Natural killer cell (primary cell): ENCODE measurements around a stretch of chr9.

GRCh38 chr9:129458693-129459585, 162.0 kb downstream of the C9orf50 start:
- PRO-cap = bidirectional peak, plus-strand start at chr9:129459406, minus-strand start at chr9:129459324

DNA sequence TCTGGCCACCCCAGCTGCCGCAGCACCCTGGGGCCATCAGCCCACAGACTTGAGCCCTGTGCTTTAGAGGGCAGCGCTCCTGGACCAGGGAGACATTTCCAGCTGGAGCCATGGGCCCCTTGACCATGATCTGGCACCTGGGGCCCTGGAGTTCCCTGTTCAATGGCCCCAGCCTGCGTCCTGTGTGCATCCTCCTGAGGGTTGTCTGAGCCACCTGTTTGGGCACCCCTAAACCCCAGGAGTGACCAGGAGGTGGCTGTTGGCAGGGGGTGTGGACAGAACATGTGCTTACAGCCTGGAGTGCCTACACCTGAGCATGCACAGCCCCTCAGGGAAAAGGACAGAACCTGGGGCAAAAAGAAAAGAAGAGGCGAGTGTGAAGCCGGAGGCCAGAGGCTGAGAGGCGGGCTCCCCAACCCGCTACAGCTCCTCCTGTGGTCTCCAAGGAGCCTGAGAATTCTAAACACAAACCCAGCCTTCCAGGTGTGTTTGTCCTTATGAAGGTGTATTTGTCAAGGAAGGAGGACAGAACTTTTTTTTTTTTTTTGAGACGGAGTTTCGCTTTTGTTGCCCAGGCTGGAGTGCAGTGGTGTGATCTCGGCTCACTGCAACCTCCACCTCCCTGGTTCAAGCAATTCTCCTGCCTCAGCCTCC, 126.6 kb downstream of the C9orf50 start:
- PRO-cap = no peak

- PRO-cap = no peak
Measured at GRCh38 chr9:129548917-129549573, 71.9 kb downstream of the C9orf50 start.

GRCh38 chr9:129637349-129638452, 4.2 kb downstream of the ASB6 start:
- PRO-cap = no peak

- PRO-cap = no peak
Measured at GRCh38 chr9:129641487-129641886, 464 bp downstream of the ASB6 start.

DNA sequence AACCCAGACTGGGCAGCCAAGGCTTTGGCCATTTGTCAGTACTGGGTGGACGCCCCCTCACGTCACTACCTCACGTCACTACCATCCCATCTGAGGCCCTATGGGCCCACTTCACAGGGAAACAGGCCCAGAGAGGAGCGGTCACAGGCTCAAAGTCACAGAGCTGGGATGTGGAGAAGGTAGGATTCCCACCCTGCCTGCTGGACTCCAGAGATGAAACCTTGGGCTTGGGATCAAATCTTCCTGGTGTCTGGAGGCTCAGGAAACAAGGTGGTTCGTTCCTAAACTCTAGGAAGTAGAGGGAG, 33.1 kb downstream of the PRRX2 start:
- PRO-cap = no peak

- PRO-cap = no peak
Measured at GRCh38 chr9:129714452-129714953, 38.3 kb downstream of the PTGES start.

GRCh38 chr9:129762098-129762375, 9.2 kb upstream of the PTGES start:
- PRO-cap = no peak

DNA sequence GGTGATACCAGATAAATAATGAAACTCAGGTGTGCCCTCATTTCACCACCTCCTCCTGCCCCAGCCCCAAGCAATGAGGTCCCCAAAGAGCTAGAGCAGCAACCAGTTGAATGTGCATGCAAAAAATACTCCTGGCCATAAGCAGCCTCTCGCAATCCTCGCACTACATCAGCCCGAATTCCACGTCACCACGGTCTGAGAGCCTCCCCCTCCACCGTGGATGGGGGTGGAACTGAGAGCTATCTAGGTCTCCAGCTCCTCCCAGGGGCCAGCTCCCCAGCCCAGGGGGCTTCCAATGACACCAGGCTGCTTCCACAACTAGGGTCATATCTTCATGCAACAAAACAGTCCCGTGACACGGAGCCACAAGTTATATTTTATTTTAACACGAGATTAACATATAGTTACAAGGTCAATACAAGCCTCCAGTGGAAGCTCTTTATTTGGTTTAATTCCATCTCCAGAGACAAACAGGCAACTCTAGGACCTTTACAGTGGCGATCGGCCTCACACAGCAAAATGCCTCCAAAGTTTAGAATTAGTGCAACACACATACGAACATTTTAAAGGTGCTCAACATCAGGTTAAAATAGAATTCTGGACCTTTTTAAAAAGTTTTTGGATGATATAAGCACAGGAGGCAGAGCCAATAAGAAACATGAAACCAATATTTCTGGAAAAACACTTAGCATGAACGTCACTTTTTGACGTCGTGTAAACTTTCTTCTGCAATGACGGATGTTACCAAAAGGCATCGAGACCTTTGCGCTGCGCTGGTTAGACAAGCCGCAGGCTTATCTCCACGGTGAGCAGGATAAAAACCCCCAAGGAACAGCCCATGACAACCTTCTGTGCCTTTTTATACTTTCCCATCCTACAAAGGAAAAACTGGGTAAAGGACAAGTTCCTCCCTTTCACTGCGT, 51.8 kb downstream of the USP20 start:
- PRO-cap = unidirectional peak, plus-strand start at position 757 of the sequence

GRCh38 chr9:129888333-129889466, 53.4 kb downstream of the USP20 start:
- PRO-cap = bidirectional peak, plus-strand start at chr9:129888511, minus-strand start at chr9:129888502

DNA sequence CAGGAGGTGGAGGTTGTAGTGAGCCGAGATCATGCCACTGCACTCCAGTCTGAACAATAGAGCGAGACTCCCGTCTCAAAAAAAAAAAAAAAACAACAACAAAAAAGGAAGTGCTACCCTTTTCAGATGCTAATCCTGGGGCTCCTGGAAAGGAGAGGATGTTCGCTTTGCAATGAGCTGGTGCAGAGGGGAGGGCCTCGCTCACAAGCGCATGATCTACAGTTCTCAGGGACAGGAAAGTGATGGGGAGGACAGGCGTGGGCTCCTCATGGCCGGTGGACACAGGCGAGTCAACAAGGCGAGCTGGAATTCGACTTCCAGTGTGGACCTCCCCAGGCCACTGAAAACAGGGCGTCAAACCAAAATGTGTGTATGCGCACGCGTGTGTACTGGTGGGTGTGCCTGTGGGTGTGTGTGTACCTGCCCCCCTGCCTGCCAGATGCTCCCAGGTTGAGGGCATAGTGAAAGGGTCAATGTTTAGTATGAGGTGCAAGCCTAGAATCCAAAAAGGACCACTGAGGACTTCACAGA, 54.3 kb downstream of the USP20 start:
- PRO-cap = no peak

GRCh38 chr9:129890025-129891110, 55.1 kb downstream of the USP20 start:
- PRO-cap = unidirectional peak, plus-strand start at chr9:129890167; bidirectional peak, plus-strand start at chr9:129890583, minus-strand start at chr9:129890555

GRCh38 chr9:129896278-129896617, 61.0 kb downstream of the USP20 start:
- PRO-cap = no peak

- PRO-cap = no peak
Measured at GRCh38 chr9:129914136-129914558, 78.9 kb downstream of the USP20 start.

DNA sequence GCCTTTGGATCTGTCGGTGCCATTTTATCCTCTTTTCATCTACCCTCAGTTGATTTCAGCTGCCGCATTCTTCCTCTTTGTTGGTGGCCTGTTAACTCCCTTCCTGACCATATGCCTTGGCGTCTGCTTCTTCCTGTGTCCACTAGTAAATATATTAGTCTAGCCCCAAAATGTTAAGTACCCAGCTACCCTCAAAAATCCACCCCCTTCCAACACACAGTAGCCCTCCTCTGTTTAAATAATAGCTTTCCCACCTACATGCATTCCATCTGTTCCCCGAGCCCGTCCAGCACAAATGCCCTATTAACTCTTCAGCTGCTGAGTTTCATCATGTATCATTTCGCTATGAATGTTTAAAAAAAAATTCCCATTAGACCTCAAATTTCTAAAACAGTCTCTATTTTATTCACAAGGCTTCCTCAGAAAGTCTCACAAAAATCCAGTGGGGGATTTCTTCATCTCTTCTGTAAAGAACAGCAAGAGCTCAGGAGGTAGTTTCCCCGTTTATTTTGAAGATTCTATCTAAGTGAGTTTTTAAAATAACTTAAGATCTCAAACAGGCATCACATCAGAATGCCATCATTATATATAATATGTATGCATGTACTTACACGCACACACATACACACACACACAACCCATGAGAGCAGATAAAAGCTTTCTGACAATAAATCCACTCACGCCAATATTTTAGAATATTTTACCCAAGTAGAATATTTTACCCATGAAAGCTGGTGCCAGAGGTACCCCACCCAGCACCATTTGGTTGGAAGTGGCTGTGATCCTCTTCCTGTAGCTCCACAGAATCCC, 97.6 kb downstream of the USP20 start:
- PRO-cap = no peak

DNA sequence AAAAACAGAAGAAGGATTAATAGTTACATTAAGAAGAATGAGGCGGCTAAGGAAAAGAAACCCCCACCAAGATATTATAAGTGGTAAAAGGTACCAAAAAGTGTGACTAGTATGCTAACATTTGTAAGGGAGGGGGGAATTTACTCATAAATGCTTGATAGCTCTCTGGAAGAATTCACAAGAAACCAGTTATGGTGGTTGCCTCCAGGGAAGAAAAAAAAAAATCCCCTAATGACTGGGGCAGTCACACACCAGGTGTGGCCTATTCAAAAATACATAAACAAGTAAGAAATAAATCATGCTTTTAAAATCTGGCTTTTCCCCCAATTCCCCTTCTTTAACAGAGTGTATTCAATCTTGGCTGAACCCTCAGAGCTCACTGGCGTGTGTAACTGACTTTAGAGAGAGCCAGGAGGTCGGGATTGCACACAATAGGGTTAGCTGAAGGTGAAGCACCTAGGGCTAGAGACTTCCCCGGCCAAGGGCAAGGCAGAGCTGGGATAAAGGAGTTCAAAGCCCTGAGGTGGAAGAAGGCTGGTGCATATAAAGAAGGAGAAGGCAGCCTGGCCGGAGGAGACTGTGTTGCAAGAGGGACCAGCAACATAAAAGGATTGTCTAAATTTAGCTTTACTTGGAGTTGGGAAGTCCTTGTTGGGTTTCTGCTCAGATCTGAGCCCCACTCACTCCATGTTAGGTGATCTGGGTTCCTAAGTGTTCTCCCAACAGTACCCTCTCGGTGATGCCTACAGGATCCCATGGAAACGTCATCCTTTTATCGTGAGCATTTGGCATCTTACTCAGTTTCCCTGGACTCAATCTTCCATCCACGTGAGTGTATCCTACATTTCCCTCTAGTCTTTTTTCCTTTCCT, 19.8 kb downstream of the FNBP1 start:
- PRO-cap = no peak

GRCh38 chr9:130053190-130053493, 564 bp upstream of the GPR107 start:
- PRO-cap = no peak

DNA sequence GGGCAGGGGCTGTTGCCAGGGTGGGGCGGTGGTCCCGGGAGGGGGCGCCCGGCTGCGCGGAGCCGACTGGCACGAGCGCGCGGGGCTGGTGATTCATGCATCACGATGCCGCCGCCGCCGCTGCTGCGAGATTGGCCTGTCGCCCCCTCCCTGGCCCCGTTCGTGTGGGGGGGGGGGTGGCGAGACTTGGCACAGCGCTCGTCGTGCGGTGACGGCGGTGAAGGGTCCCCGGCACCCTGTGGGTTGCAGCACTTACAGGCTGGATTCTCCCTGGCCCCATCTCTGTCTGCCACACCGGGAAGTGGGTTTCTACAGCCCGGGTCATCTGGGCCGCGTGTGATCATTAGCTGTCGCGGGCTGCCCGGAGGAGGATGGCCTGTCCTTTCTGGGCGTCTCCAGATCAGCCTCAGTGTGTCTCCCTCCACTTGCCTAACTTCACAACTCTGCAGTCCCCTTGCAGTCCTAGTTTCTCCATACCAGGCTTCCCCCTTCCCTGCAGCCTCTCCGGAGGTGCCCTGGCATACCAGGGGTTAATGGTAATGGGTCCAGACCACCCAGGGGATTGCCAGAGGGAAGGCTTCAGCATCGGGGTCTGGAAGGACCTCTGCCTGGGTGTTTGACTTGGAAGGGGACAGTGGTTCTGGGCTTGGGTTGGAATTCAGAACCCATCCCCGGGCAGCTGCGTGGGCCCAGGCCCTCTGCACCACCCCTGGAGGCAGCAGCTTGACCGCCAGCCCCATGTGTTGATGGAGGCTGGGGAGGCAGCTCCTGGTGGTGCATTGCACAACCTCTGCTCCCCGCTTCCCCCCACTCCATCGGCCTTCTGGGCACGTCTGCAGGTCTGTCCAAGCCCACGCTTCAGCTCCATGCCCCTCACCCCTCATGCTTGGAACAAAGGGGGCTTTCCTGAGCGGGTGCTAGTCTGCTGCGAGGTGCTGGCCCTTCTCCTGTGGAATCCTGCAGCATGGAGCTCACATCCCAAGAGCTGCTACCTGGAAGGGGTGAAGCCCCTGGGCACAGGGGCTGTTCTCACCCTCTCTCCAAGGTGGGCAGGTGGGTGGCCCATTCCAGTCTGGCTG, 1.2 kb downstream of the NCS1 start:
- PRO-cap = no peak

- PRO-cap = no peak
Measured at GRCh38 chr9:130292058-130292565, 26.6 kb downstream of the HMCN2 start.

DNA sequence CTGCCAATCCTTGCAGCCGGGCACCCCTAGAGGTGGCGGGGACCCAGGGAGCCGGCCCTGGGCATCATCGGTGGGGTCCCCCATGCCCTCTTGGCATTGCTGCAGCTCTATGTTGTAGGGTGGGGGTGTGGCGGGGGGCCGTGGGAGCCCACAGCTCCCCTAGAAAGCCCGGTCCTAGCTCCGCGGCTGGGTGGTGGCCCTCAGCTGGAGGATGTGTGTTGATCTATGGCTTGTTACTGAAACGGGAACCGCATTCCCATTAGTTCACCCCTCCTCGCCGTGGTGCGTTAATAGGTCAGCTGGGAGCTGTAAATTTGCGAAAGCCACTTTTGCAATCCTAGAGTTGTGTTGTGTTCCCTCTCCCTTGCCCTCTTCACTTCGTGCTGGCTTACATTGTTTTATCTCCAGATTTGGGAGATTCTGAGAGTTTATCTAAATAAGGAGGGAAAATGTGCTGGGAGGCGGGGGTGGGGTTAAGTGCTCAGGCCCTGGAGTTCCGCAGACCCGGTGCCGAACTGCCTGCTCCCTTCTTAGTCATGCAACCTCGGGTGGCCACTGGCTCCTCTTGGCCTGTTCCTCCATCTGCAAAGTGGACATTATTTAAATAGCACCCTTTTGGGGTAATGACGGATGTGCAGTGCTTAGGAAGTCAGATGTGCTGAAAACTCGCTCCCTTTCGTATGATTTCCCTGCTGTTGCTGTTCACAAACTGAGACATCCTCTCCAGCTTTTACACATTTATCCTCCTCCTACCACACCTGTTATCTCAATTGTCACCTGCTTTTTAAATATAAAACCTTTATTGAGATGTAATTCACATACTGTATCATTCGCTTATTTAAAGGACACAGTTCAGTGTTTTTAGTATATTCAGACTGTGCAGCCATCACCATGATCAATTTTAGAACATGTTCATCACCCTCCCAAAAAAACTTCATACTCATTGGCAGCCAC, 62.9 kb downstream of the HMCN2 start:
- PRO-cap = no peak